Peritoneum (tissue), 1 donor: ENCODE measurements around the gene AKAP6.

GRCh38 chr14:31945789-31946145 is 131.3 kb upstream of the ARHGAP5 start:
- PRO-cap: no peak

- PRO-cap: no peak
Measured at GRCh38 chr14:32005996-32006487, 71.1 kb upstream of the ARHGAP5 start.

GRCh38 chr14:32093332-32093814 is 16.3 kb downstream of the ARHGAP5 start:
- PRO-cap: no peak

DNA sequence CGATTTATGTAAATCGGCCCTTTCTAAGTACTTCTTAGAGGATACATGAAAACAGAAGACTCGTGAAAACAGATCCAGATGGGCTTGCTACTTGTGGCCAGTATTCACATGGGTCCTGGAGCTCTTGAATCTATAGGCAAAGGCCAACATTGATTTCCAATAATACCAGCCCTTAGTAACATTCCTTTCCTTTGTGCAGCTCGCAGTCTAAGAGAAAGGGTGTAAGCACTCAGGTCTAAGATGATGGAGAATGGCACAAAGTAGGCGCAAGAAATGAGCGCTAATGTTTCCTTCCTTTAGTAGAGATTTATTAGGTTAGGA is 125.3 kb downstream of the ARHGAP5 start:
- PRO-cap: no peak

GRCh38 chr14:32224955-32225541 is 104.0 kb upstream of the AKAP6 start:
- PRO-cap: no peak

DNA sequence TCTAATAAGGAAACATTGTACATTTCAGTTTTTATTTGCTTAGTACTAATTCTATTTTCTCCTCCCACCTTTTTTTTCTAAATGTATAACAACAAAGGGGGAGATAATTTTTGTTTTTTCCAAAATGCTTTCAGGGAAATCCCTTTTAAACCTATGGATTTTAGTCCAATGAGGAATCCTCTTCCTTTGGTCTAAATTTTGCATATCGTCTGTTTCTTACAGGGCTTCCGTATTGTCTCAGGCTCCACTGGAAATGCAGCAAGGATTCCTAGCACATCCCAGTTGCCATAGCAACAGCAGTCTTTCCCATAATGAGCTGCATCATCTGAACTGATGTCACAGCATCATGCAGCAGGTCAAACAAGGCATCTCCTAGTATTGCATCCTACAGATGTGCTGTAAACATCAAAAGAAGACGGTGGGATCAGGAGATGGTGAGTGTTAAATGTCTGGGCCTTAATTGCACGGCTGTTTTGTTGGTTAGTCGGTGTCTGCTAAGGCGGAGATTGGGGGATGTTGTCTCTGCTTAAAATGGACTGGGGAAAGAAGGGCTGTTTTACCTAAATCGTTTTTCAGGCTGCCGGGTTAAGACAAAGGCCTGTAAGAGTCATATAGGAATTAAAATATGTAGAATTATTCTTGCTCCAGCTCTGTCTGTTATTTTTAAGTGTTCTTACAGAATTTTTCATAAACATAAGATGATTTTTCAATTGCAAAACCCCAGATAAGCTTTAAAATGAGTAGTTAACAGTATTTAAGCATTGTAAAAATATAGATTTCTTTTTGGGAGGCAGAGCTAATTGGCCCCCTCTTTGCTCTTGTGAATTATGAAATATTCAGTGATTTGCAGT is at the start of gene AKAP6:
Gene AKAP6, plus strand, starts transcription at position 324 of the 851 bp plus-strand sequence.
- PRO-cap: no peak

- PRO-cap: no peak
Measured at GRCh38 chr14:32937539-32937996, 1.1 kb upstream of the NPAS3 start.

DNA sequence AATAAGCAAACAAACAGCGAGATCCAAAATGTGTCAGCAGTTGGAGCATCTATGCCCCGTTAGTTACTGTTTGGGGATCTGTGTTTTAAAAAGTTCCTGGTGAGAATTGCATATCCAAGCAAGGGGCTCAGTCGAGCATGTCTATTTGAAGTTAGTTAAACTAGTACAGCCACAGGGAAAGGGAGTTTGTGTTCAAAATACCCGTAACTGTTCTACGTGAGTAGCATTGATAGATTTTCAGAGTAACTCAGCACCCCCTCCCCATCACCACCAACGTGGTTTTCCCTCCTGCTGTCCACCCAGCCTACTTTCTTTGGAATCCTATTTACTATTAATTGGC is 1.4 kb downstream of the NPAS3 start:
- PRO-cap: no peak

- PRO-cap: no peak
Measured at GRCh38 chr14:32985748-32986582, 47.3 kb downstream of the NPAS3 start.

- PRO-cap: no peak
Measured at GRCh38 chr14:34013376-34014203, 62.7 kb upstream of the EGLN3 start.

DNA sequence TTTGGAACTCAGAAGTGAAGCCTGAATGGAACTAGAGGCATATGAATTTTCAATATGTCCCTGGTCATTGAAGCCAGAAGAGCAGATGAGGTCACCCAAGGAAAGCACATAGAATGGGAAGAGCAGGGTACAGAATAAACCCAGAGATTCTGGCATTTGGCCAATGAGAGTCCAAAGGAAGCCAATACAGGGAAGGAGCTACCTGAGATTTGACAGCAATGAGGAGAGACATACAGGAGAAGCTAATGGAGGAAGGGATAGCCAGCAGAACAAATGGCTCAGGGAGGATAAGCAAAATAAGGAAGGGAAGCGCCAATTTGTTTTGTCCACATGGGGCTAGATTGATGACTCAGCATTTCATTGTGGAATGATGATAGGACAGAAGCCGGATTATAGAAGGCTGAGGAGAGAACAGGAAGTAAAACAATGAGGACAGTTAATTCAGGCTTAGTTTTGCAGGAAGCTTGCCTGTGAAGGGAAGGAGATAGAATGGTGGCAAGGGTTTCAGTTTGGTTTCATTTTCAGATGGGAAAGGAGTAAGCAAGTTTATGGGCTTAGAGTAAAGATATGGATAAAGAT is 3.1 kb upstream of the SPTSSA start:
- PRO-cap: no peak

- PRO-cap: no peak
Measured at GRCh38 chr14:34520594-34521154, 18.8 kb downstream of the EAPP start.

DNA sequence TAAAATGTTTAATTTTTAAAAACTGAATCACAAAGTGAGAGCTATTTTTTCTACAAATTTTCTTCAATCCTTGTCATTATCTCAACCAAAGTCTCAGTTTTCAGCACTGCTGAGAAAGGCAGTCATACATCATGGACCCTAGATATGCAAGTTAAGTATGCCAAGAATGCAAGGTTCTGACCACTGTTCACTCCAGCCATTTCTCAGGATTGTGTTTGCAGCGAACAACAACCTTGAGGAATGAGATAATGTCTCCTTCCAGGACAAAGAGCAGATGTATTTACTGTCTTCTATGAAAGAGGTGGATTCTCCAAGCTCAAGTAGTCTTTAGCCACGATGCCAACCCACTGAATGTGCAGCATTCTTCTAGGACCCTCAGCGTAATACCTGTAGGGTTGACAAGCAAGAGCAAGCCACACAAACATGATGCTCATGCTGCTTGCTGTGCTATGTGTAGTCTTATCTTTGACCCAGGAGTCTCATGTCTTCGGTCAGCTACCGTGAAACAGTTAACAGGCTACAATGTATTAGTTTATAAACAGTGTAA is 2.1 kb downstream of the EAPP start:
- PRO-cap: no peak

DNA sequence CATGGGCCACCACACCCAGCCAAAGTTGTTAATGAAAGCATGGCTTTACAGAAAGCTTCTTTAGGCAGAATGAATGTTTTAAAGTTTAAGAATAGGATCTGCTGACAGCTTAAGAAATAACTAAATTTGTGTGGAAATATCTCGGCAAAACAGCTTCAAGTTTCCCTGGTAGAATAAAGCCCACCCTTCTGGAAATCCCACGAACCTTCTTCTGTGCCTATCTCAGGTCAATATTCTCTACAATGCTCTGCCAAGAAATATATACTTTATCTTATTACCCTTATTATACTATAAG is 858 bp downstream of the EAPP start:
- PRO-cap: no peak

GRCh38 chr14:34842812-34843790 is 32.1 kb downstream of the BAZ1A start:
- PRO-cap: no peak

DNA sequence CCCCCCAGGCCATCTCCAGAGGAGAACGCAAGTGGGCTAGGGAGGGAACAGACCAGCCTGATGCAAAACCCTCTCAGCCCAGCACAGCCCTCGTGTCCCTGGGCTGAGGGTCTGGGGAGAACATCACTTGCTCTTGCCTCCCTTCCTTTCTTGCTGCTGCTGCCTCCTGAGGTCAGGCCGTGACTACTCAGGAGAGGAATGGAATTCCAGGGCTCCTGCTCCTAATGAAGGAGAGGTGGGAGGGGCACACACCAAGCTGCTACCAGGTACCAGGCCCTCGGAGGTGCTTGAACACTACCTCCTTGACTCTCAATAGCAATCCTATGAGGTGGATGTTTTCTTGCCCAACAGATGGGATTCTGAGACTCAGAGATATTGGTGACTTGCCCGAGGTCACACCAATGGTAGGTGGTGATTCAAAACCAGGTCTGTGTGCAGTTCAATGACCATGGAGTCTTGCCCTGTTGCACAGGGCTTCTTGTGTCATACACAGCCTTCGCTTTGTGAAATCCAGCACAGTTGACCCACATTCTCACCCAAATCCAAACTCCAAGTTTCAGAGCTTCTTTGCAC is 45.6 kb downstream of the PSMA6 start:
- PRO-cap: no peak

GRCh38 chr14:35339760-35340220 is 47.6 kb downstream of the PSMA6 start:
- PRO-cap: no peak

- PRO-cap: no peak
Measured at GRCh38 chr14:35365248-35365499, 39.4 kb downstream of the NFKBIA start.

- PRO-cap: no peak
Measured at GRCh38 chr14:35365500-35366081, 39.0 kb downstream of the NFKBIA start.

DNA sequence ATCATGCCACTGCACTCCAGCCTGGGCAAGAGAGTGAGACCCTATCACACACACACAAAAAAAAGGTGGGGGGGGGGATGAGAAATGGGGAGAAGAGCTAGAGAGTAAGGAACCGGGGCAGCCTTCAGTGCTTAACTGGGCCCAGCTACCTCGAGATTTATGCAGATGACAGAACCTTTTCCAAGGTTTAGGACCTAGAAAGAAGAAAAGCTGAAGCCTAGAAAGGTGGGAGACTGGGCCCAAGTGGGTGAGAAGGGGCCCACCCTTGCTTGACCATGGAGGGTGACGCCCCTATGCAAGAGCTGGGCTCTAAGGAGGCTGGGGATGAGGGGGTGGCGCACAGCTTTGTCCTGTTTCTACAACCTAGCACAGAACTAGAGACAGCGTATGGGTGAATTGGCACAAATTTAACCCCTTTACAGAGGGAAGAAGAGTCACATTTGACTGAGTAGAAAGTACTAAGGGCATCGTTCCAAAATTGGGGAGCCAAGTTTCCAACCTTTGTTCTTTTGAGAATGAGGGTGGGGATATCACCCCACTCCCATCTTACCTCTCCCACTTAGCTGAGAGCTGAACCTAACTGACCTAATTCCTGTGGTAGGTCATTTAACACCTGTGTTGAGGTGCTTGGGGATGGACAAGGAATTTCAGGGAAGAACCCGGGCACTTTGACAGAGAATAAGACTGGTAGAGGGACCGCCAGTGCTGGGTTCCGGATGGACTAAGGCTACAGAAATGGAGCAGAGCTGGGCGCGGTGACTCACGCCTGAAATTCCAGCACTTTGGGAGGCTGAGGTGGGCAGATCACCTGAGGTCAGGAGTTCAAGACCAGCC is 5.4 kb downstream of the NFKBIA start:
- PRO-cap: no peak